Esophagus squamous epithelium (tissue), 4 donors: ENCODE measurements around a stretch of chr10.

- PRO-cap, result no peak
- RAMPAGE, long total RNA, 4 experiments, result no peak in any of the 4 experiments
Measured at GRCh38 chr10:28566362-28567043, 33.6 kb downstream of the WAC start.

GRCh38 chr10:28611614-28612272 is 65.6 kb upstream of the BAMBI start:
- PRO-cap, result no peak
- RAMPAGE, long total RNA, 4 experiments, result no peak in any of the 4 experiments

- PRO-cap, result no peak
- RAMPAGE, long total RNA, 4 experiments, result no peak in any of the 4 experiments
Measured at GRCh38 chr10:28721835-28722856, 44.8 kb downstream of the BAMBI start.

GRCh38 chr10:28839559-28840094 is 162.3 kb downstream of the BAMBI start:
- PRO-cap, result no peak
- RAMPAGE, long total RNA, 4 experiments, result no peak in any of the 4 experiments

DNA sequence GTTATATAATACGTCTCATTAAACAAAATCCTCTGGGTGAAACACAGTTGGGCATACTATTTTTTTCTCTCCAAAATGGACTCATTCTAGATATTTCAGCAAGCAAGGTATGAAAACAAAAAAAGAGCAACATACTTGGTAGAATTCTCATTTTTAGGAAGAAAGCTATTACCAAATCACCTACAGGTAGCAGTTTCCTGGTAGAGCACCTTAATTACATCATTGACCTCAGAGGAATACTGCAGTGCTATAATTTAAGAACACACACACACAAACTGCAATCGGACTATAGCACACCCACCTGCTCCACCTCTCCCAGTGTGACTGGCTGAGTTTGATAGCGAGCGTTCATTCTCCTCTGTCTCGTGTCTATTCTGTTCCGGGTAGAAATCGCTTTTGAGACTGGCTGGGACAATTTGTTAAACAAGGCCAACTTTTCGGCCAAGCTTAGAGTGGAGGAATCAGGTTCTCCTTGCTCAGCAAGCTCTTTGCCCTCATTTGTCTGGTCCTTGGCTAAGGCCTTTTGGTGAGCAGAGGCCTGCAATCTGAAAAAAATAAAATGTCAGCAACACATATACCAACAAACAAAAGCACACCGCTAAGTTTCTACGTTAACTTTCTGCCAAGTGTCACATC is 110.5 kb downstream of the SVIL start:
- PRO-cap, result no peak
- RAMPAGE, long total RNA, 4 experiments, result no peak in any of the 4 experiments

DNA sequence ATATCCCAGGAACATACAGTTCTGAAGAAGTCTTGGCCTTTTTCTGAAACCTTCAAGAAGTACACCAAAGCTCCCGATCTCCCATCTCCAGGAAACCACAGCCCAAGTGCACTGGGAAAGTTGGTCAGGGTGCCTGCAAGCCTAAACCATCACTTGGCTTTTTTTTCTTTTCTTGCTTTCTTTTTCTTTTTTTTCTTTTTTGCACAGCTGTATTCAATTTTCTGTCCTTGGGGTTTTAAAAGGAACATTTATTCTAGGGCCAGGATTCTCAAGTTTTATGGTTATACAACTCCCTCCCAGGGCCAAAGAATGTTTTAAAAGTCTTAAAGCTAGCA is 12.3 kb upstream of the SVIL start:
- PRO-cap, result bidirectional peak, plus-strand start at position 111 of the sequence, minus-strand start outside the sequence
- RAMPAGE, long total RNA, 4 experiments, result no peak in any of the 4 experiments

DNA sequence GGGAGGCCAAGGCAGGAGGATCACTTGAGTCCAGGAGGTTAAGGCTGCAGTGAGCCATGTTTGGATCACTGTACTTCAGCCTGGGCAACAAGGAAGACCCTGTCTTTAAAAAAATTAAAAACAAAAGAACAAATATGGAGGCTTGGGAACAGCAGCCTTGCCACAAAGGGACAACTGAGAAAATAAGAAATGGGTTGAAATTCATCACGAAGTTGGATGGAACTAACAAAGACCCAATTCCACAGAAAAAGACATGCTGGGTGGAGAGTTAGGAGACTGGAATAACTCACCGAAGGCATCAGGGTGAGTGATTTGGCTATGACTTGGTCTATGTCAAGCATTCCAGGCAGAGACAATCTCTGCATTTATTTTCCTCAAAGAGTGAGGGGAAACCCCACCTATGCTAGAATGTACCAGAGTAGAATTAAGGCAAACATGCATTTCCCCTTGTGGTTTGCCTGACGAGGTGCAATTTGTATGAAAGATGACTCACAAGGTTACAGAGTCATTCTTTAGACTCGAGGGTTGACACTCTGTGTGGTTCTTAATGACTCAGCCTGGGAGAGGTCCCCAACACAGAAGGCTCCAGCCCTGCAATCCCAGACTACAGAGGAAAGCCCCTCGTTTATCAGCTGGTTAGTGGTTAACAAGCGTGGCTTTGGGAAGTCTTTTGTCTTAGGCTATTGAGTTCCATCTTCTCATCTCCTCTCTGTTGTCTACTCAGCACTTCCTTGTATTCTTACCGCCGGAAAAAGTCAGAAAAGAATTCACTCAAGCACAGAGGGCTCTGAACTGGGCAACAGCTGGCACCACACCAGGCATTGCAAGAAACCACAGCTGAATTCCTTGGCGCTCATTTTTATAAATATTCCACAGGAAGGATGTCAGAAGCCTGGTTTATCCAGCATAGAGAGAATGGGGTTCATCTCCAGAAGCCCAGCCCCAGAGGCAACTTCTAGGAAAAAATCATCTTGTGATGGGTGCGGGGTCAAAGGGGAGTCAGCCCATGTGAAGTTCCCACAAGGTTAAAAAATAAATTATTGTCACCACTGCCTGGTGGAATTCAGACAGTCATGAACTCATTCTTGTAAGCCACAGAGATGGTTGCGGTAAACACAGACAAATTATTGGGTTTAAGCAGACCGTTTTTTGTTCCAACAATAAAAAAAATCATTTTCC is 24.3 kb upstream of the SVIL start:
- PRO-cap, result bidirectional peak, plus-strand start at position 508 of the sequence, minus-strand start at position 335 of the sequence
- RAMPAGE, long total RNA, 4 experiments, result no peak in any of the 4 experiments

- PRO-cap, result bidirectional peak, plus-strand start at chr10:29731970, minus-strand start at chr10:29731889
- RAMPAGE, long total RNA, 4 experiments, result no peak in any of the 4 experiments
Measured at GRCh38 chr10:29731572-29732483, 97.1 kb upstream of the SVIL start.

DNA sequence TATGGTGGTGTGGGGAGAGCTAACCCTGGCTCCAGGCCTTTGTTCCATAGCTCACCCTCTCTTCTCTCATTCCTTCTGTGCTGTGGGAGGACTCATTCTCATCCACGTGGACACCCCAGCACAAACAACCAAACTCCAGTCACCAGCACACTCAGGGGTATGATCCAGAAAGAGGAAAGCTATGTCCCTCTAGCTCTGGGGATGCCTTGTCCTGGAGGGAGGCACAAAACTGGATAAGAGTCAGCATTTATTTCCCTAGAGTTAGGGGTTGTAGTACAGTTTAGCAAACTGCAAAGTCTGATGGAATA is 196.0 kb upstream of the SVIL start:
- PRO-cap, result no peak
- RAMPAGE, long total RNA, 4 experiments, result no peak in any of the 4 experiments

GRCh38 chr10:29976224-29976640 is 83.2 kb downstream of the JCAD start:
- PRO-cap, result no peak
- RAMPAGE, long total RNA, 4 experiments, result no peak in any of the 4 experiments

GRCh38 chr10:30002311-30002635 is 57.1 kb downstream of the JCAD start:
- PRO-cap, result no peak
- RAMPAGE, long total RNA, 4 experiments, result no peak in any of the 4 experiments

GRCh38 chr10:30374274-30374887 is 25.3 kb upstream of the MTPAP start:
- PRO-cap, result no peak
- RAMPAGE, long total RNA, 4 experiments, result no peak in any of the 4 experiments

DNA sequence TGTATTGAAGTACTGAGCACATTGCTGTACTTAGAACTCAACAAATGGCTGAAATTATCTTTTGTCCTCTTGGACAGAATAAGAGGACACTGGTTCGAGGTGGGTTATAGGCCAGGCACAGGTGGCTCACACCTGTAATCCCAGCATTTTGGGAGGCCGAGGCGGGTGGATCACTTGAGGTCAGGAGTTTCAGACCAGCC is 10.9 kb downstream of the MAP3K8 start:
- PRO-cap, result no peak
- RAMPAGE, long total RNA, 4 experiments, result no peak in any of the 4 experiments

GRCh38 chr10:30497712-30498031 is 63.7 kb downstream of the MAP3K8 start:
- PRO-cap, result no peak
- RAMPAGE, long total RNA, 4 experiments, result no peak in any of the 4 experiments

DNA sequence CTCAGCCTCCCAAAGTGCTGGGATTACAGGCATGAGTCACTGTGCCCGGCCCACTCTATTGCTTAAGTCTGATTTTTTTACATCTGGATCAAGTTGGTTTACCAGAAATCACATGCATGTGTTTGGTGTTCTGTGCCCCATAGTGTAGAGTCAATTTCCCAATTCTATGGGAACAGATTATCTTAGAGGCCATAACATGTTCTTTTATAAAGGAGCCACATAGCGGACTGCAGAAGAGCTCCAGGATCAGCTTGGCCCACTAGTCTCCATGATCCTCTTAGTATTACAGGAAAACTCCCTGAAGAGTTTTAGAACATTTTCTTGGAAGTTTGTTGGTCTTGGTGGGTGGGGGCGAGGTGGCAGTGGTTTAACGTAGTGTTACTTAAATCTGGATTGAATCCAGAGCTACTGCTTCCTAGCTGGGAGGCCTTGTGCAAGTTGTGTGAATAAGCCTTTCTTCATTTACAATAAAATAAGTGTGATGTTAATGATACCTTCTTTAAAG is 96.8 kb downstream of the LYZL2 start:
- PRO-cap, result no peak
- RAMPAGE, long total RNA, 4 experiments, result no peak in any of the 4 experiments

DNA sequence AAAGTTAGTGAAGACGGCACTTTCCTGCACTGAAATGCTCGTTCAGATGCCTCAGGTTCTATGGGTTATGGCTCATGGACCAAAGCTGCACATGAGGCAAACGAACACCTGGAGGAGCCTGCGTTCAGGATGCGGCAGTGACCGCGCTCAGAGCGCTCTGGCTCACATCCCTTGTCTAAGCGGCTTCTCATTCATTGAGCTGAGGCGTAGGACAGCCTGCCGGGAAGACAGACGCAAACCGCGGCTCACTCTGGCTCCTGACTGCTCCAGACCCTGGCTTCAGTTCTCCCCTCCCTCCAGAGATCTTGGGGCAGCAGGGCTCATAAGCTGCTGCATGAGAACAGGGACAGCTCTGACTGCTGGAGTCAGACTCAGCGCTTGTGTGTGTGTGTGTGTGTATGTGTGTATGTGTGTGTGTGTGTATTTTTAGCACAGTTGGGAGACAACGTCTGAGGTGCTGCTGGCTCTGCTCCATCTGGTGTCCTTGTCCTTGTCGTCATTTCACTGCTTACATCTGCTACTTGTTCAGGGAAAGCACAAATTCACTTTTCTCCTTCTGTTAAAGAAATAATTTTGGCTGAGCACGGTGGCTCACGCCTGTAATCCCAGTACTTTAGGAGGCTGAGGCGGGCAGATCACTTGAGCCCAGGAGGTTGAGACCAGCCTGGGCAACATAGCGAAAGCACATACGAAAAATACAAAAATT is 15.9 kb upstream of the LYZL2 start:
- PRO-cap, result no peak
- RAMPAGE, long total RNA, 4 experiments, result no peak in any of the 4 experiments

- PRO-cap, result no peak
- RAMPAGE, long total RNA, 4 experiments, result no peak in any of the 4 experiments
Measured at GRCh38 chr10:30705664-30706372, 76.3 kb upstream of the LYZL2 start.

DNA sequence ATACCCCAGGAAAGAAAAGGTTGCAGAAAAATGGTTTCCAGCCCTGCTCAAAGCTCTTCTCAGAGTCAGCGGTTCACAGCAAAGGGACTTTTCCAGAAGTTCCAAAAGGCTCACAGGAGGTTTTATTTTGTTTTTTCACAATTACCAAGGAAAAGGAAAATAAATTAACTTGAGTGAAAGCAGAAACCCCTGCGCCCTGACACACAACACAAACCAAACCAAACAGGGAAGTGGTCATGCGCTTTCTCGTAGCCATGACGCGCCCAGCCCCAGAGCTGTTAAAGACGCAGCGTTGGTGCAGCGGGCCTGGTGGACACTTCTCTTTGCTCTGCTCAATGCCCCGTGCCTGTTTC is 134.3 kb upstream of the LYZL2 start:
- PRO-cap, result bidirectional peak, plus-strand start at position 281 of the sequence, minus-strand start at position 215 of the sequence
- RAMPAGE, long total RNA, 4 experiments, result no peak in any of the 4 experiments

GRCh38 chr10:30785609-30785998 is 156.1 kb upstream of the LYZL2 start:
- PRO-cap, result no peak
- RAMPAGE, long total RNA, 4 experiments, result no peak in any of the 4 experiments

GRCh38 chr10:30858631-30859071 is 173.0 kb downstream of the ZNF438 start:
- PRO-cap, result no peak
- RAMPAGE, long total RNA, 4 experiments, result no peak in any of the 4 experiments